Colic lymph node (tissue), 1 donor: ENCODE measurements around the gene RANBP3.

- PRO-cap = no peak
These were observed 79.1 kb downstream of the KDM4B start for GRCh38 chr19:5047895-5048537.

GRCh38 chr19:5075441-5076137 lies 106.7 kb downstream of the KDM4B start:
- PRO-cap = no peak

GRCh38 chr19:5091920-5092425 lies 123.1 kb downstream of the KDM4B start:
- PRO-cap = no peak

DNA sequence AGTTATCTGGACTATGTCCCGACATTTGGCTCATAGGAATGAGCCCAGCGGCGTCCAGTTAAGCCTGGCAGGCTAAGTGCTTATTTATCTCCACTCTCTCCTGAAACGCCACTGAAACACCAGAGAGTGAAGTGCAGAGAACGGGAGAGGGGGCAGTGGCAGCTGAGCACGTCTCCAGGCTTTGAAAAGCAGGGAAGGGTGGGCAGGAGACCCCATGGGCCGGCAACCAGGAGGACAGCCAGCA lies 145.9 kb downstream of the KDM4B start:
- PRO-cap = no peak

DNA sequence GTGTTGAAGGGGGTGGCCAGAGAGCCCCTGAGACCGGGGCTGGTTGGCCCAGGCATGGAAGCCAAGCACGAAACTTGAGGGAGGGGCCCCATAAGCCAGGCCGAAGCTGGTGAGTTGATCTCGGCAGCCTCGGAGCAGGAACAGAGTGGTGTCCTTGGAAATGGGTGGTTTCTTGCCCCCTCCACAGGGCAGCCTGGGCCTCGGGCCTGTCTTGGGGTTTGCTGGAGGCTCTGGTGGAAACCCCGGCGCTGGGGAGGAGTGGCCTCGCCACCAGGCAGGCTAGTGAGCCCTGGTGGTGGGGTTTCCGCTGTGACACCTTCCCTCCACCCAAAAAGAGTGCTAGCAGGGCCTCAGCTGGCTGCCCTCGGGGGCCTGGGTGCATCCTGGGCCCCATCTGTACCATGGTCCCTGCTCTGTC lies 157.9 kb downstream of the KDM4B start:
- PRO-cap = bidirectional peak, plus-strand start at position 330 of the sequence, minus-strand start at position 232 of the sequence

DNA sequence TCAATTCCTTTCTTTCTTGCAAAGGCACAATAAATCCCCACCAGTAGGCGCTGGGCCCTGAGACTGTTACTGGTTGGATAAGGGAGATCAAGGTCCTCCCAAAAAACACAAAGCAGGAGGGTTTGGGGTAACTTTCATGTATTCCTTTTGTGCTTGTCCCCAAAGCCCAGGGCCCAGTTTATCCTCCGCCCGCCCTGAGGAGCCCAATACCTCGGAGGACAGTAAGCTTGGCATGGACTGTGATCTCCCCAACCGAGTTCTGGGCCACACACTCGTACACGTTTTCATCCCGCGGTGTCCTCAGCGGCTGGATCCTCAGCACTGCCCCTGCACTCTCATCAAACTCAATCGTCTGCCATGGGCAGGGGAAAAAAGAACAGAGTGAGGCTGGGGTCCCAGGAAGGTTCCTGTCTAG lies 67.4 kb downstream of the PTPRS start:
- PRO-cap = no peak

DNA sequence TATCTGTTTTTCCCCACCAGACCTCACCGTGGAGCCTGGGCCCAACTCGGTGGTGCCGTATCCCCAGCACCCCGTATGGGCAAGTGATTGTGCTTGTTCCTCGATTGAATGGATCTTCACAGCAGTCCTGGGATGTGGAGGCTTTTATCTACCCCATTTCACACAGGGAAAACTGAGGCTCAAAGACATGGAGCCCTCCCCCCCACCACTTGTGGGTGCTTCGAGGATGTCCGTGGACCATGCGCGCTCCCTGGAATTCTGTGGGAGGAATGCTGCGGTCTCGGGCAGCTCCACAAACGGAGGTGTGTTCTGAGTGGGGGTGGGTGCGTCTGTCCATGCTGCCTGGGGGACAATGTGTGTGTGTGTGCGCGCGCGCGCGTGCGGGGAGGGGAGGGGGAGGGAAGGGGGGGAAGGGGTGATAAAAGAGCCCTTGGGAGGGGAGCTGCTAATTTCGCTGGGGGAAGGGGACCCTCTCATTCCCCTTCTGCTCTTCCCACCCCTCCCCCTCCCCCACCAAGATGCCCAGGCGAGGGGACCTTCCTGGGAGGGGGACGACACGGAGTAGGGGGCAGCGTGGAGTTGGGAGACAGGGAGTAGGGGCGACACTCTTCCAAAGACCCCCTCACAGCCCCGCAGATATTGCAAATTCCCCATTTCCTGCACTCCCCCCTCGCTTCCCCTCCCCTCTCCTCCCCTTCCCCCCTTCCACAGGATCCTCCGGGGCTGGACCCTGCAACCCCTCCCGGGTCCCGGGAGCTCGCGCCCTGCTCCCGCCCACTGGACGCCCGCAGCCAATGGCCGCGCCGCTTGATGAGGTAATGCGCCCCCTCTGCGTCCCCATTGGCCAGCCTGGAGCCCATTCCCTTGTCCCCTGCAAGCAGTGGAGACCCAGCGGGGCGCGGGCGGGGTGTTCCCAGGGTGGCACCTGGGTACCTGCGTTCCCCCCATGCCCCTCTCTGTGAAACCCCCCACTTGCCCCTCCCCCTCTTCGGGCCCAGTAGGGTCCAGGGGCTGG lies 18.9 kb upstream of the ZNRF4 start:
- PRO-cap = no peak

- PRO-cap = no peak
These were observed 76.2 kb downstream of the SAFB2 start for GRCh38 chr19:5546353-5546837.

- PRO-cap = no peak
These were observed 27.9 kb downstream of the SAFB2 start for GRCh38 chr19:5594597-5595233.

GRCh38 chr19:5623662-5623875 lies 686 bp downstream of the SAFB start:
- PRO-cap = no peak

DNA sequence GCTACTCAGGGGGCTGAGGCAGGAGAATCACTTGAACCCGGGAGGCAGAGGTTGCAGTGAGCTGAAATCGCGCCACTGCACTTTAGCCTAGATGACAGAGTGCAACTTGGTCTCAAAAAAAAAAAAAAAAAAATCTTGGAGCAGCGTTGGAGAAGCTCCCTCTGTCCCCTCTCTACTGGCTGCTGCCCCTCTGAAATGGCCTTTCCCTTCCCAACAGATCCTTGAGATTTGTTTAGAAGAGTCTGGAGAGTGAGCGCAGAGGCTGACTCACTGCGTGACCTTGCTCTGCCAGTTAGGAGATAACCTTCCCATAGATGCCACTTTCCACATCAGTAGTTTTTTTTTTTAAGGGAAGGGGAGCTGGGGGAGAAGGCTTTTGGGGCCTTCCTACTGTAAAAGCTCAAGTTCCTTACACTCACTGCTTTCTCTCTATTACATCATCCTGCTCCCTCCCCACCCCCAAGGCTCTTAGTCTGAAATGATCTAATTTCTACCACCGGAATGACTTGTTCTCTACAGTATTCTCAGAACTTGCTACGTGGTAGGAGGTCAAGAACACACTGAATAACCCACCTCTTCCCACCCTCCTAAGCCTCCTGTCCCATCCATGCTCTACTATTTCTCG lies 1.5 kb downstream of the LONP1 start:
- PRO-cap = no peak

GRCh38 chr19:5783166-5783855 lies 1.2 kb downstream of the PRR22 start:
- PRO-cap = no peak

- PRO-cap = no peak
These were observed 5.7 kb upstream of the NRTN start for GRCh38 chr19:5799062-5799656.

DNA sequence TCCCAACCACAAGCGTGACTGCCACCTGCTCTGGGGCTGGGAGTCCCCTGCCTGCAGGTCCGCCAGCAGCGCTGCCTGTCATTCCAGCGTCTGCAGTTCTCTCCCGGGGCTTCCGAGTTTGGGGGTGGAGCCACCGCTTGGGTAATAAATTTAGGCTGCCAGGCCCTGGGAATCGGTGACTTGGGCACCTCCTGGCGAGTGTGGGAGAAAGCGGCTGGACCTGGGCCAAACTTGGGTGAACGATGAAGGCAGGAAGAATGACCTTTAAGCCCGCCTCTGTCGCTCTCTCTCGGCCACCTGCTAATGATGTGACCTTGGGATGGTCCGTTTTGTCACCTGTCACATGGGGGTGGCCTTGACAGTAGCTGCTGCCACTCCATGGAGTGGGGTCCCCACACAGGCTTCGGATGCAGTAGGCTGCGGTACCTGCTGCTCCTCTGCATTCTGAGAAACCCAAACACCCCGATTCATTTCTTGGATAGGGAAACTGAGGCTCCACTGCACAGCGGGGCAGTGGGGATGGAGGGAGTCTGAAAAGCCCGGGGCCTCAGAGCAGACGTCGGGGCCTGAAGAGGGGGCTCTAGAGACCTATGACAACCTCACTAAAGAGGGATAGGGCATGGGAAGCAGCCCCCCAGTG lies 12.7 kb downstream of the FUT6 start:
- PRO-cap = no peak

- PRO-cap = no peak
These were observed 10.4 kb downstream of the FUT6 start for GRCh38 chr19:5828779-5829756.

- PRO-cap = bidirectional peak, plus-strand start at chr19:5978383, minus-strand start at chr19:5978085
These were observed at the start of gene RANBP3 for GRCh38 chr19:5977954-5978579. Gene RANBP3, minus strand, starts transcription at chr19:5978140.

DNA sequence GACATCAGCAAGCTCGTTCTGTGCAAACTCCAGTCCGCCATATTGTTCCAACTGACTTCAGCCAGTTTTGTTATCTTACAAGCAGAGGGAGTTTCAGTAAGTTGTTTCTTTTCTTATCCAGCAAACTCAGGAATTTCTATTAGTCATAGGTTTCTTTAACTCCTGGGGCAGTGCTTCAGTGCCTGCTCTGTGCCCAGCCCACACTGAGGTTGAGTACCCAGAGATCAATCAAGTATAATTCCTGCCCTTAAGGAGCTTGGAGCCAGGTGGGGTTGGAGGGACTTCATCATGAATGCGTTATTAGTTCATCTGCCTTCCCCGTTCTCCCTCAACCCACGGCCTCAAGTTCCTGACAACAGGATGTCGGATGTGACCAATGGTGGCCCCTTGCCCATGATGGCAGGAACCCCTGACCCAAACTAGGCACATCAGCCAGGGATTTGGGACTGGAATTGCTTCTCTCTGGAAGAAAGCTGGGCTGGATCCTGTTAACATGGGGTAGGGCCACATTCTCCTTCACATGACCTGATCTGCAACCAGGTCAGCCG lies 7.6 kb upstream of the RANBP3 start:
- PRO-cap = no peak

- PRO-cap = no peak
These were observed 49.3 kb downstream of the RFX2 start for GRCh38 chr19:6060704-6061792.

DNA sequence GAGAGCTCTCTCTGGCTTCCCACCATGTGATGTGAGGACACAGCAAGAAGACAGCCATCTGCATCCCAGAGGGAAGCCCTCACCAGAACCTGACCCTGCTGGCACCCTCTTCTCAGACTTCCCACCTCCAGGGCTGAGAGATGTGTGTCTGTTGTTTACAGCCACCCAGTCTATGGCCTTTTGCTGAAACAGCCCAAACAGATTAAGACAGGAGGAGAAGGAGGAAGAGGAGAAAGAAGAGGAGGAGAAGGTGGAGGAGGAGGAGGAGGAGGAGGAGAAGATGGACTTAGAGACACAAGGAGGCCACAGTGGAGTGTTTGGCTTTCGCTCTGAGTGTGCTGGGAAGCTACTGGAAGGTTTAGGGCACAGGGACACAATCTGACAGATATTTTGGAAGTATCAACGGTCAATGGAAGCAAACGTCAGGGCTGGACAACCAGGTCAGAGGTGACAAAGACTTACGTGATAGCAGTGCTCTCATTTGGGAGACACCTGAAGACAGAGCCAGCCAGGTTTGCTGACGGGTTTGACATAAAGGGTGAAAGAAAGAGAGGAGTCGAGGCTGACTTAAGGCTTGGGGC lies 35.2 kb downstream of the RFX2 start:
- PRO-cap = no peak

DNA sequence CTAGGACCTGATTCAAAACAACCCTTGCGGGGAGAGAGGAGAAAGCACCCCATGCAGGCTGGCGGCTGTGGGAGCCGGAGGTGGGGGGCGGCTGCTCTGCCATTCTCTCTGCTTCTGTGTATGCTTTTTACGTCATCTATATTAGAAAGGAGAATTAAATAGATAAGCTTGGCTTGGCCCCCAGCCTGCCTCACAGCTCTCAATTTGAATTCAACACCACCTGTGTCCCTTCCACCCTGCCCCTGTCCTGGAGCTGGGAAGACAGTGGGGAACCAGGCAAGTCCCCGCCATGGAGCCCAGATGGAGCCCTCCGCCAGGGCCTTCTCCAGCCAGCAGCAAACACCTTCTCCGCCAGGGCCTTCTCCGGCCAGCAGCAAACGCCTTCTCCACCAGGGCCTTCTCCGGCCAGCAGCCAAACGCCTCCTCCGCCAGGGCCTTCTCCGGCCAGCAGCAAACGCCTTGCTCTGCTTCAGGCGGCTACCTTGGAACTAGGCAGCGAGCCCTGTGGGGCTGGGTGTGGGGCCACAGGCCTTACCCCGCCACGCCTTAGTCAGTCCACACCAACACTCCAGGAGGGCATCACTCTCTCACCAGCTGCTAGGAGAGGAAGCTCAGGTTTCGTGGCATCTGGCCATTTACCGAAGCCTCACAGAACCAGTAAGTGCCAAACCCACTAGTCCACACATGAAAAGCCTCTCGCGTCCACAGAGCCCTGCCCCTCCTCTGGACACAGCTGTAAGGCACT lies 41.2 kb downstream of the MLLT1 start:
- PRO-cap = no peak